SJSA1 (cell line): ENCODE measurements around a stretch of chr18.

- RAMPAGE, long total RNA, result no peak
Measured at GRCh38 chr18:6039483-6040318, 144.4 kb upstream of the TMEM200C start.

- RAMPAGE, long total RNA, result no peak
Measured at GRCh38 chr18:6210783-6211417, 203.8 kb downstream of the L3MBTL4 start.

DNA sequence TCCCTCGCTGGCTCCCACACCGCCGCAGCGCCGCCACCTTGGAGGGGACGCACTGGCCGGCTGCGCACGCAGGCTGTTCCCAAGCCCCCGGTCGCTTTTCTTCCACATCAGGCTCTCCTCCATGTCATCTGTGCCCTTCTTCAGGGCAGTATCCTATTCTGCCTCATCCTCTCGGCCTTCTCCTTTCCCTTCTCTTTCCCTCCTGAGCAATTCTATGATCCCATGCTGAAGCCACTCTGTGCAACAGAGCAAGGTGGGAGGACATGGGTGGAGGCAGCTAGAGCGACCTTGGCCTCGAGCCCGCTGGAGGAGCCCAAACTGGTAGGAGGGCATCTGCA, 130.2 kb downstream of the L3MBTL4 start:
- RAMPAGE, long total RNA, result no peak

DNA sequence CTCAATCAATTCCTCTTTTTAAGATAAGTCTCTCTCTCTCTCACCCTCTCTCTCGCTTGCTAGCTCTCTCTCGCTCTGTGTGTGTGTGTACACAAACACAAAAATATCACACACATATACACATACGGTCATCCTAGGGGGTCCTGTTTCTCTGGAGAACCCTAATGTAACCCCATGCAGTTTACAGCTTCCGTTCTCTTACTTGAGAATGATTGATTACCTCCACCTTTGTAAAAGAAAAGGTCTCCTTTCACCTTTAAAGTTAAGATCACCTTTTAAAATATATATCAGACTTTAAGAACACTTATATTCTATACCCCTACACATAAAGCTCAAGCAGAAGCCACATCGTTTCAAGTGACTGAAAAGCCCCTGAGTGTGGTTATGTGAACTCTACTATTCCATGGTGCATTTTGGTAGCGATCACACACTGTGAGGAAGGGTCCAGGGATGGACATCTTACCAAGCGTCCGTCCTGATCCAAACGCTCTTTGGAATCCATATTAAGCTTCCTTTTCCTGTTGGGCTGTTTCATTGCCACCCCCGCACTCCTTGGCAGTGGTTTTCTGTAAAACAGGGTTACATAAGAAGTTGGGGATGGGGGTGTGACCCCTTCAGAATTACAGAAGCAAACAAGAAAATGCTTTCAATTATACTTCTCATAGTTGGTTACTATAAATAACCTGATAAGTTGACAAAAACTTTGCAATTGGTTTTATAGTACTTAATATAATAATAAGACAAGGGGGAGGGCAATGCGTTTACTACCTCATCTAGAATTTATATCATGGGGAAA, 103.4 kb downstream of the L3MBTL4 start:
- RAMPAGE, long total RNA, result no peak

GRCh38 chr18:6462880-6463121, 48.1 kb upstream of the L3MBTL4 start:
- RAMPAGE, long total RNA, result start-site peak on the minus strand at chr18:6463020-6463031, 640 and 441 reads in 2 replicates

- RAMPAGE, long total RNA, result no peak
Measured at GRCh38 chr18:6994083-6994496, 123.5 kb downstream of the LAMA1 start.

GRCh38 chr18:7257116-7257612, 26.3 kb downstream of the LRRC30 start:
- RAMPAGE, long total RNA, result no peak

DNA sequence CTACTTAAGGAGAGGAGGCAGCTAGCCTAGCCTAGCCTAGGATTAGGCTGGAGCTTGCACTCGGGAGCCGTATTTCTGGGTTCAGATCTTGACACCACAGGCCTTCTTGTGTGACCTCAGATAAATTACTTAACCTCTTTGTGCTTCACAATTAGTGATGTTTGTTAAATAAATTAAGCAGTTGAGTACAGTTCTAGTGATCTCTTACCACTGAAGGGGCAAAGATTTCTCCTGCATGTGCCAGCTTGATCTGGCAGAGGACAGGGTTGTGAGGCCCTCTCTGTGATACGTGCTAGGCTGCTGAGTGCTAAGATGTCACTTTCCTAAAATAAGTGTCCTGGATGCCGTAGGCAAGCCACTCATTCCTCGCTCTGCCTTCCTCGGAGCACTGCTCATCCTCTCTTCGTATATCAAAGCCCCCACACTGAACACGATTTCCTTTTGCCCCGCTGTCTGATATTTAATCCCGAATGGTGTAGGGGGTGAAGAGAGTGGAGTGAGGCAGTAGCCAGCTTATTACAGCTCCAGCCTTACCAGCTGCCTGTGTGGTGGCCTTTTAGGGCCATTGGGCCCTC, 40.4 kb downstream of the PTPRM start:
- RAMPAGE, long total RNA, result no peak

DNA sequence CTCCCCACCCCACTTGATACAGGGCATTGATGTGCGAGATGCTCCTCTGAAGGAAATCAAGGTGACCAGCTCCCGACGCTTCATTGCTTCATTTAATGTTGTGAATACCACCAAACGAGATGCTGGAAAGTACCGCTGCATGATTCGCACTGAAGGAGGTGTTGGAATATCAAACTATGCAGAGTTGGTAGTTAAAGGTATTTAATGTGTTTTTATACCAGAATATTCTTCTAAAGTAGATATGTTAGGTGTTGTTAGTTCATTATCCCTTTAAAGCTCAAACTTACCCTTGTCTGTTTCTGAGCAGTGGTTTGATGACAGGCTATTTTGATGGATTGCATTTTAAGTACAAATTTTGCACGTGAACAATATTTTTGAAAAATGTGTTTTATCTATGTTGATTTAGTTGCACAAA, 382.1 kb downstream of the PTPRM start:
- RAMPAGE, long total RNA, result no peak

DNA sequence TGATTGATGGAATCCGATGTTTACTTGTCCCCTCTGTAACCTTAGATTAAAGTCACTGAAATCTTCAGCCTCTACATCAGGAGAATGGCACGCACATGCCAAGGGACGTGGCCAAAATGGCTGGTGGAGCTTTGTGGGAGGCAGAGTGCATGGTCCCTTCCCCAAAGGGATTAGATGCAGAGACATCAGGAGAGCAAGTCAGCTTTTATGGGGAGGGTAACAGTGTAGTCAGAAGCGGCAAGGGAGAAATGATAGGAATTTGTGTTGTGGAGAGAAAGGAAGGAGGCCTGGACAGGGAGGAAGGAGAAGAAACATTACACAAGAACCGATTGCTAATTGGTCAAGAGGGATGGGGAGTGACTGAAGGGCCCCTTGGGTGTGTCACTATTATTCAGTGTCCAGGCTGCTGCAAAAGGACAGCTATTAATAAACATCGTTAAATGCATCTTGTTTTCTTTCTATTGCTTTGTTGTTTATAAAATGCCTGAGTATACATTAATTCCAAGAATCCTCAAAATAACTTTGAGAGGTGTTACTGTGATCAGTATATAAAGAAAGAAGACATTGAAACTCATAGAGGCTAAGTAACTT, 267.3 kb upstream of the RAB12 start:
- RAMPAGE, long total RNA, result no peak

- RAMPAGE, long total RNA, result no peak
Measured at GRCh38 chr18:8612015-8612697, 2.9 kb downstream of the RAB12 start.

GRCh38 chr18:8622101-8622911, 13.1 kb downstream of the RAB12 start:
- RAMPAGE, long total RNA, result no peak

DNA sequence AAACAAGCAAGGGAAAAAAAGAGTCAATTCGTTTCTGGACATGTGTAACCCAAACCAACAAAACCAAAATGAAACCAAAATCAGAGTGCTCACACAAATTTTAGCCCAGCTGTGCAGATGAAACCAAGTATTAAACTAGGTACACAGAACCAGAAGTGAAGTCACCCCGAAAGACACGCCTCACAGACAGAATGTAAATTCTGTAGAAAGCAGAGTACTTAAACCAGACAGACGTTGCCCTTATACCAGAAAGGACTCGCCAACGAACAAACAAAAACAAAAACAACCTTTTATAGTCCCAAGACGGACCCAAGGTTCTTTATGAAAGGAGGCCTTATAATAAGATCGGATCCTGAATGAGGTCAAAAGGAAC, 31.9 kb upstream of the MTCL1 start:
- RAMPAGE, long total RNA, result no peak

DNA sequence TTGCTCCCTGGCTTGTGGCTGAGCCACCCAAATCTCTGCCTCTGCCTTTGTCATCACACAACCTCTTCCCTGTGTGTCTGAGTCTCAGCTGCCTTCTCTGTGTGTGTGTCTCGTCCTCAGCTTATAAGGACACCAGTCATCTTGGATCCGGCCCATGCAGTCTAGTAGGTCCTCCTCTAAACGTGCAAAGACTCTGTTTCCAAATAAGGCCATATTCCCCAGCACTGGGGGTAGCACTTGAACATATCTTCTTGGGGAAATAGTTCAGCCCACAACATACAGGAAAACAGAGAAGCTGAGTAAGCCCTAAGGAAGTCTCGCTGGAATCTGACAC, 42.1 kb downstream of the MTCL1 start:
- RAMPAGE, long total RNA, result no peak

GRCh38 chr18:8913733-8914553, 188.6 kb upstream of the NDUFV2 start:
- RAMPAGE, long total RNA, result no peak

GRCh38 chr18:8960674-8961403, 141.7 kb upstream of the NDUFV2 start:
- RAMPAGE, long total RNA, result no peak

GRCh38 chr18:9008831-9009414, 93.6 kb upstream of the NDUFV2 start:
- RAMPAGE, long total RNA, result no peak

DNA sequence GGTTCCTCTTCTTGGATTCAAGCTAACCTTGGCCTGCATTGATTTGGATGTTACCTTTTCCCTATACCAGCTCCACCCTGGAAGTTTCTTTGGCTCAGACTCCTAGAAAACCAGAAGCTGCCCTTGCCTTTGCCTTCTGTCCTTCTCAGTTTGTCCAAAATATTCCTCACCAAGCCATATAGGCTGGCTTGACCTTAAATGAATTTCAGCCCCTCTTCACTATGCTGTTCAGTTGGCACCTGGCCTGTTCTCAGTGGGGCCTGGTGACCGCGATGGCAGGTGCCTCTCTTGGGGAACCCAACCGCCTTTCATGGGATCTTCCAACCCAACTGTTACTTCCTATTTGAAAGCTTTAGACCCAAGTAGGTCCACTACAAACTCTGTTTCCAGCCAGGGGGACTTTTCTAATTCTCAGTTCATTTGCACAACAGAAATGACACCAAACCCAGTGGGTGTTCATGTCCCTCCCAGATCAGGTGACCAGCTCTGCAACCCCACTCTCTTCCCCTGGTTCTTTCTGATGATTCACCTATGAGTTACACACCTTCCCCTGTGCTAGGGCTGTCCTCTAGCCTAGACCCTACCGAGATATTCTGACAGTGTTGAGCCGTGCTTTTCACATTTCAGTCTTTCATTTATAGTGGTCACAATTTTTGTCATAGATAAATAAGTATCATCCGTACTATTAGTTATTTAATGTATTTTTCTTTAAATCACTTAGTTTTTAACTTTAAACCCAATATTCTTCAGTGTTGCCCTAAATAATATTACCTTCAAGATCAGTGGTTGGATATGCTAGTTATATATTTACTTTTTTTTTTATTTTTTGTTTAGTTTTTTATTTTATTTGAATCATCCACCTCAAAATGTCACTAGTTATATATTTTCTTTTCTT, 35.6 kb upstream of the NDUFV2 start:
- RAMPAGE, long total RNA, result no peak

DNA sequence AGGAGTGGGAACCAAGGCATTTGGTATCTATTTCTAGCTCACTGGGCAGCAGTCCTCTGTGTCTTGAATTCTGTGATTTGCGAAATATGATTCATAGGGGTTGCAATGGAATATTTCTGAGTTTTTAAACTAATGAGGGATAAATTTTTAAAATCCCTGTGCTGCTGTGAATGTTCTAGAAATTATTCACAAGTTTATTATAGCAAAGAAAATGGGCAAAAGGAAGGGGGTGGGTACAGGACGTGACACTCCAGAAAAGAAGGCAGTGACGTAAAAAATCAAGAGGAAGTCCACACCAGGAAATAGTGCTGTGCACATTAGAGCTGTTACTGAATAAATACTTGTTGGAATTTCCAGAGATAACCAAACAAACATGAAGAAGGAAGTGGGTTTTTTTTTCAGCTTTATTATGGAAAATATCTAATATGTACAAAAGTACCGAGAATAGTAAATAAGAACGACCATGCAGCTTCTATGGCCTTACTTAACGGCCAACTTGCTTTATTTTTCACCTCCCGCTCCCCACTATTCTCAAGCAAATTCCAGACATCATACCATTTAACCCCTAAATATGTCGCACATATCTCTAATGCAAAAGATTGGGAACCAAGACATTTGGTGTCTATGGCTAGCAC, 757 bp upstream of the NDUFV2 start:
- RAMPAGE, long total RNA, result no peak

- RAMPAGE, long total RNA, result no peak
Measured at GRCh38 chr18:9102260-9102580, 279 bp upstream of the NDUFV2 start.